Esophagus muscularis mucosa (tissue), 4 donors: Measurements from ENCODE around the genes TAF4B, CHST9, DSC1, TTR and SLC25A52.

- PRO-cap, result bidirectional peak, plus-strand start at chr18:26090899, minus-strand start at chr18:26090656
- RAMPAGE, long total RNA, 4 experiments, result no peak in any of the 4 experiments
Measured at GRCh38 chr18:26090789-26091723, 643 bp upstream of the SS18 start.

GRCh38 chr18:26225910-26227165 is at the start of gene TAF4B:
Gene TAF4B (plus strand): TSS chr18:26226445.
- PRO-cap, result bidirectional peak, plus-strand start at chr18:26226426, minus-strand start at chr18:26226266
- RAMPAGE, long total RNA, 4 experiments, result no peak in any of the 4 experiments

DNA sequence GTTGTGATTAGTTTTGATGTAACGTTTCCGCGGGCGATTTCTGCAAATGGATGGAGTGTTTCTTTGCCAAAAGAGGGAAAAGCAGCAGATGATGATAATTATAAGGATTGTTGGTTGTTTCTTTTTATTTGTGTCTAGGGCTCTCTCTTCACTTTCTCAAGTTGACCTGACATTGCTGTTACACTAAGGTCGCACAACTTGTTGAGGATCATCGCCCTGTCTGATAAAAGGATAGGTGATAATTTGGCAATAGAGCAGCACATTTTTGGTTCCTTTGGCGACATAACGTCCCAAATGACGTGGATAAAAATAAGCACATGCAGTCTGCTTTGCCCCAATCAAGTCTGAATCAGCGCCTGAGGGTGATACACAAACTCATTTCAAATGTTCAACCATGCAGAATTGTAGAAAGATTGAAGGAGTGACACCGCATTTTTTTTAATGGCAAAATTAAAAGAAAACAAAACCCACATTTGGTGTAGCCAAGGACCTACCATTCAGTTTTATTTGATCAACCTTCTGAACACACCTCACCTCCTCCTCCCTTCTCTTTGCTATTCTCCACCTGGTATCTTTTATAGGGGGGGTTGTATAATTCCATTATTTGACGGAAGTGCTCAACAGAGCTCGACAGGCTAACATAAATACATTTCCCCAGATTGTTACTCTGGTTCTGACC is 109.6 kb upstream of the KCTD1 start:
- PRO-cap, result no peak
- RAMPAGE, long total RNA, 4 experiments, result no peak in any of the 4 experiments

GRCh38 chr18:26697816-26698210 is 149.5 kb upstream of the KCTD1 start:
- PRO-cap, result unidirectional peak, plus-strand start at chr18:26698089
- RAMPAGE, long total RNA, 4 experiments, result no peak in any of the 4 experiments

DNA sequence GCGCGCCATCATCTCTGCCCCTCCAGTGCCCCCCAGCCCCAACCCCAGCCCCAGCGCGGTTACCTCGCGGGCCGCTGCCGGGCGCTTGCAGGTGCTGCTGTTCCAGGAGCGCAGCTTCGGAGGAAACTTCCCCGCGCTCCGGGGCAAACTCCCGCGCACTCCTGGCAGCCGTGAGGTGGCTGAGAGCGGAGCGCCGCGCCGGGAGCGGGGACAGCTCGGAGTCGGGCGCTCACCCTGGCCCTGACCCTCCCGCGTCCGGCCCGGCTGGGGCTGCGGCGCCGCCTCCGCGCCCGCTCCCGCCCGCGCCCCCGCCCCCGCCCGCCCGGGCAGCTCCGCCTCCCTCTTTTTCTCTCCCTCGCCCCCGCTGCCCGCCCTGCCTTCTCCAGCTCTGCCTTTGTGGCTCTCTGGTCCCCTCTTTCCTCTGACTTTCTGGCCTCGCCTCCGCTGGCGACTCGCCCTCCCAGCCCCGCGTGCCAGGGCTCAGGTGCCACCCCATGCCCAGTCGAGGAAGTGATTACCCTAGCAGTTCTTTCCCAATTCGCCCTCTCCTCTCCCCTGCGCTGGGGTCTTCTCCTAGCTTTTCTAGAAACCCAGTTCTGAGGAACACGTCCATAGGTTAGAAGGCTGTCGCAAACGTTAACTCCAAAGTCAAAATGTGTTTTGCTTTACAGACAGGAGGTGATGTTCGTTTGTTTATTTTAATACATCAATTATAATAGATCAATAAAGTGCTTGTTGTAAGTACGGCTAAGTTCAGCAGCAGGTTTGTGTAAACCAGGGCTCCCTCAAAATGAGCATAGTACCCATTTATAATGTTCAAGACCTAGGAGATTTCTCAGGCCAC is at the start of gene CHST9:
Gene CHST9 (minus strand): TSS at position 236 of the 844 bp plus-strand sequence.
- PRO-cap, result unidirectional peak, minus-strand start at position 257 of the sequence
- RAMPAGE, long total RNA, 4 experiments, result start-site peak on the minus strand in 3 of 4 experiments, centred at positions 209 to 238 of the sequence, 22 to 49 reads per replicate

- PRO-cap, result no peak
- RAMPAGE, long total RNA, 4 experiments, result no peak in any of the 4 experiments
Measured at GRCh38 chr18:27989991-27990429, 186.9 kb downstream of the CDH2 start.

GRCh38 chr18:28039043-28039504 is 137.9 kb downstream of the CDH2 start:
- PRO-cap, result no peak
- RAMPAGE, long total RNA, 4 experiments, result no peak in any of the 4 experiments

DNA sequence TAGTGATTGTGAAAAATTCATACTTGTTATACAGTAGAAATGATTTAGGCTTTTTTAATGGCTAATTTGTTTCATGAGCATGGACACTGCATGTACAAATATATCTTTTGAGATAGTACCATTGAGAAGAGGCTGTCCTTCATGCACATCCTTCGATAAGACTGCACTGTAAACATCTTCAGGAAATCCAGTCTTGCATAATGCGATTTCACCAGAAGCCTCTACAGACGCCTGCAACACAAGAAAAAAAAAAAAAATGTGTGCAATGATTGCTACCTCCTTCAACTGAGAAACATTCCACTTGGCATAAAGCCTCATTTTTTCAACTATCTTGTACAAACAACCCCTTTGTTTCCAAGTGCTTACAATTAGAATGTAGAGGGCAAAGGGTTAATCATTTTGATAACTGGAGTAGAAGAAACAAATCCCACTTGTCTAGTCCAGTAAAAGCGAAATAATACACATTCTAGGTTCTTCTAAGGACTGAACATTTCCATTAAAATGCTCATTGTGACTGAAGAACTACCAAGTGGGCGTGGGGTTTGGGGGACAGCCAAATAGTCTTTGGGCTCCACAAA is 29.3 kb downstream of the CDH2 start:
- PRO-cap, result no peak
- RAMPAGE, long total RNA, 4 experiments, result no peak in any of the 4 experiments

- PRO-cap, result no peak
- RAMPAGE, long total RNA, 4 experiments, result no peak in any of the 4 experiments
Measured at GRCh38 chr18:28158943-28159516, 17.9 kb downstream of the CDH2 start.

GRCh38 chr18:28422280-28422785 is 245.4 kb upstream of the CDH2 start:
- PRO-cap, result no peak
- RAMPAGE, long total RNA, 4 experiments, result no peak in any of the 4 experiments

GRCh38 chr18:30175754-30176247 is 866.7 kb downstream of the DSC3 start:
- PRO-cap, result no peak
- RAMPAGE, long total RNA, 4 experiments, result no peak in any of the 4 experiments

DNA sequence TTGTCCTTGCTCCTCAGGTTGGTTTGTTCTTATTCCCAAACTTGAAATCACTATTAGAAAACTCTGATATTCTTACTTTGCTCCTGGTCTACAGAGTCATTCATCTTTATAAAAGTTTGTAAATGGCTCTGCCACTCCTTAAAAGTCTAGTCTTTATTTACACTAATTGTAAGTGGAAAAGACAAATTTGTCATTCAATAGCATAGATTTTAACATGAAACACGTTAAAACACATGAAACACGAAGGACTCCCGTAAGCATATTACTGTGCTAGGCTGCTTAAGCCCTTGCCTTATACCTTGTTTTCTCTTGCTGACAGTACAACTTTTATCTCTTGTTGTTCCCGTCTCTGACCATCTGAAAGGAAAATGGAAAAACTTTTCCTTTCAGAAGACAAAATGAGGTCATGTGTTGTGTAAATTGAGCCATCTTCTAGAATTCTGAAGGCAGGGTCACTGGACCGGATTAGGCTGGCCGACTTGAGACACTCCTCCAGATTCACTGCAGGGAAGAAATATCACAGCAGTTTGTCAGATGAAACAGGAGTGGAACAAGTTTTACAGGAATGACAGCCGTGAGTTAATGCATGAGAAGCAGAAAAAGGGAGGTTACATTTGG is 5.5 kb downstream of the DSC1 start:
- PRO-cap, result no peak
- RAMPAGE, long total RNA, 4 experiments, result no peak in any of the 4 experiments

DNA sequence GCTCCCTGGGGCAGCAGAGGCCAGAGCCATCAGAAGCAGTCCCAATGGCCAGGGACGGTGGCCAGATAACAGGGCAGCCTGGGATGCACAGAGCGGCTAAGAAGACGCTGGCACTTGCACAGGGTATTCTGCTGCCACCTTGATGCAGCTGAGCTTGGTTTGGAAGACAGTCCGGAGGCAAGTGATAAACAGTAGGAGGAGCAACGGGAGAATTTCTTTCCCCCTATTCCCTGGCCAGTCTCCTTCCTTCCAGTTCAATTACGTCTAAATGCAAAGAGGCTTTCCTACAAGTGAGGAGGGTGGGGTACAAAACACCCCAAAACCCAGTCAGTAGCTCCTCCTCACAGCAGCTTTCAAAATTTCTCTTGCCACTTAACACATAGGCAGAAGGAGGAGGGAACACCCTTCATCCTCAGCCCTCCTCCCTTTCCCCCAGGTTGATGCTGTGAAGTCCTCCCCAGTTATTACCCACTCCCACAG is at the start of gene DSC1:
Gene DSC1 (minus strand): TSS at position 292 of the 480 bp plus-strand sequence.
- PRO-cap, result no peak
- RAMPAGE, long total RNA, 4 experiments, result no peak in any of the 4 experiments

- PRO-cap, result no peak
- RAMPAGE, long total RNA, 4 experiments, result no peak in any of the 4 experiments
Measured at GRCh38 chr18:31163100-31163596, 492 bp upstream of the DSC1 start.

GRCh38 chr18:31206013-31206415 is 43.4 kb upstream of the DSC1 start:
- PRO-cap, result no peak
- RAMPAGE, long total RNA, 4 experiments, result no peak in any of the 4 experiments

DNA sequence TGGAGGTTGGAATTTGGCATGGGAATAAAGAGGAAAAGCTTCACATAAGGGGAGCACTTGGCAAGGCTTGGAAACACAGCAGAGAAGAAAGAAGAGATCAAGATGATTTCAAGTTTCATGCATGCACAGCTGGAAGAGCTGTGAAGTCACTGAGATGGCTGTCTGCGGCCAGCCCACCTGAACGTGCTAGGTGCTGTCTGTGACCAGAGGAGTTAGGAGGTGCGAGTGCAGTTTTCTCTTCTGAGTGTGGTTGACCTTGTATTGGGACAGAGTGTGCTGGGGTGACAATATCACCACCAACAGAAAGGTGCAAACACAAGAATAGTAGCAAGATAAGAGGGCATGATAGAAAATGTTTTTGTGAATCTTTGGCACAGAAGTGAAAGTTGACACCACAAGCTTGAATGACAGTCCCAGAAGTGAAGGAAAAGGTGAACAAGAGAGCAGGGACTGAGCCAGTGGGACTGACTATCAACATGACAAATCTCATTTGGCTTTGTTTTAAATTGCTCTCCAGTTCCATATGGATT is 71.2 kb upstream of the DSC1 start:
- PRO-cap, result no peak
- RAMPAGE, long total RNA, 4 experiments, result no peak in any of the 4 experiments

- PRO-cap, result no peak
- RAMPAGE, long total RNA, 4 experiments, result no peak in any of the 4 experiments
Measured at GRCh38 chr18:31262106-31262470, 55.9 kb upstream of the DSG1 start.

GRCh38 chr18:31591325-31592152 is at the start of gene TTR:
Gene TTR (plus strand): TSS chr18:31591877.
- PRO-cap, result no peak
- RAMPAGE, long total RNA, 4 experiments, result start-site peak on the plus strand in 1 of 4 experiments, at chr18:31591874-31591879 at its widest, 15 reads per replicate

DNA sequence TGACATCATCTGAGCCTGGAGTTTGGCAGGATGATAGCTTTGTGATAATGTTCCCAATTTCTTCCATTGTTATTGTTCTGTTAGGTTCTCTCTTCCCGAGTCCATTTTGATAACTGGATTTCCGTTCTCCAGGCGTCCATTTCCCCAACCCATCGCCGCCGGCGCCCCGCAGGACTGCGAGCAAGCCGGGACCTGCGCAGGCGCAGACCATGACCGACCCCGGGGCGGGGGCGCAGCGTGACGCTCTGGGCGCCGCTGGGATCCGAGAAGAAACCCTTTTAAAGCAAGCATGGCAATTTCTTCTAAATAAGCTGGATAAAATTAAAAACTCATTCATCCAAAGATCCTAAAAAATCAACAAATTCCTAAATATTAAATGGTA is at the start of gene SLC25A52:
Gene SLC25A52 (minus strand): TSS at position 178 of the 382 bp plus-strand sequence.
- PRO-cap, result no peak
- RAMPAGE, long total RNA, 4 experiments, result no peak in any of the 4 experiments

DNA sequence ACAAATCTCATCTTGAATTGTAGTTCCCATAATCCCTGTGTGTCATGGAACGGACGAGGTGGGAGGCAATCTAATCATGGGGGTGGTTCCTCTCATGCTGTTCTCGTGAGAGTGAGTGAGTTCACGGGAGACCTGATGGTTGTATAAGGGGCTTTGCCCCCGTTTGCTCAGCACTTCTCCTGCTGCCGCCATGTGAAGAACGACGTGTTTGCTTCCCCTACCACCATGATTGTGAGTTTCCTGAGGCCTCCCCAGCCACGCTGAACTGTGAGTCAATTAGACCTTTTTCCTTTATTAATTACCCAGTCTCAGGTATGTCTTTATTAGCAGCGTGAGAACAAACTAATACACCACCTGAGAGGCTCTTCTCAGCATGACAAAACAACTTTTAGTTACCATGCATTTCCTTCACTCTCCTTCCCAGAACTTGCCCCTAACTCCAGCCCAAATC is 58.5 kb upstream of the SLC25A52 start:
- PRO-cap, result no peak
- RAMPAGE, long total RNA, 4 experiments, result no peak in any of the 4 experiments